Aorta (tissue), 1 donor: ENCODE measurements around a stretch of chr21.

DNA sequence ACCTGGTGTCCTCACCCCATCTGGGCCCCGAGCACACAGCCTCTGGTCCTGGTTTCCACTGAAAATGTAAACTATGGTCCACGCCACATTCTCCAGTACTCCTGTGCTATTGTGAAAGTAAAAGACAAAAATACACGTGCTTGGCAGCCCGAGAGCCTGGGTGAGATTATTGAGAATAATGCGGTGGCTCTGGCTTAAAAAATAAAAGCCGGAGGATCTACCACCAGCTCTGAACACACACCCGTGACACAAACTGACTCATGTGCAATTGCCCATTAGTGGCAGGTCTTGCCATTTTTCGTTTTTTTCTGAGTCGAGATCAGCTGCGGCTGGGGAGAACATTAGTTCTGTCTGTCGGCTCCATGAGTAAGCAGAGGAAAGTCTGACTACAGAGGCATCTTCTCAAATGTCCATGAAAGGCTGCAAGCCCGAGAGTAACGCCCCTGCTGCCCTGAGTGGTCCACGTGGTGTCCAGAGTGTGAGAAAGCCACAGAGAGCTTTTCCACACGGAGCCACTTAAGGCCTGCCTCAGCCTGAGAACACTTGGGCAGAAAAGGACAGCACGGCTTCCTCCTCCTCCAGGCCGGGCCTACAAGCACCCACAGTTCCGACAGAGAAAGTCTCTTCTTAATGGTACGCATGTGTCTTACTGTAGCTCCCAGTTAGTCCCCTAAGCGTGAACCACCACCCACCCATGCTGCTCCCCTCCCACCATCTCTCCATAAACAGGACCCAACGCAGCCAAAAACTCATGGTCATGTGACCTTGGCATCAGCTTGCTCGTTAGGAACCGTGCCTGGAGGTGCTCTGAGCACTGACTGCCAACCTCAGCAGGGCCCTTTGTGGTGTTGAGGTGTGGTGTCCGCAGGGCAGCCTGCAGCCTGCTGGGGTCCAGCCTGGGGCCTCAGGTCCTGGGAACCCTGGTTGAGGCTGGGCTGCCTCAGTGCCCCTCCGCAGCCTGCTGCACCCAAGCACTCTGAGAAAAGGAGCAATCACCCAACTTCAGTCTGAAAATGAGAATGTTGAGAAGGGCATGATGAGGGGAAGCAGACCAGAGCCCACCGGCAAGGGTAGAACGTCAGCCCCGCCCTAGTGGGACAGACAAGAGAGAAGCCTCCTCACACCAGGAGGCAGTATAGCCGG, 5.4 kb upstream of the COL6A2 start:
- PRO-cap: bidirectional peak, plus-strand start at position 545 of the sequence, minus-strand start at position 384 of the sequence

- PRO-cap: no peak
These were observed 64.5 kb upstream of the DIP2A start for GRCh38 chr21:46393904-46394847.

DNA sequence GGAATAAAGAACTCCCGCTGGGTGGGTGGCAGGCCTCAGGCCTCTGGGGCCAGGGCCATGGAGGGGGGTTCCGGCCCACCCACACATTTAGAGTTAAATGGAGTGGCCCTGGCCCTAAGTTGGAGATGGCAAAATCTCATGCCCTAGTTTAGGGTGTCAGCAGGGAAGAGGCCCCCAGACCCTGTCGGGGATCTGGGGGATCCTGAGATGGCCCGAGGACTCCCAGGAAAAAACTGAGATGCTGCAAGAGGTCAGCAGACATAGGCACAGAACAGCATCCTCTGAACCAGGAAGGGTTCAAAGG, 42.9 kb downstream of the S100B start:
- PRO-cap: no peak

GRCh38 chr21:46621246-46622168, 14.0 kb upstream of the PRMT2 start:
- PRO-cap: no peak

DNA sequence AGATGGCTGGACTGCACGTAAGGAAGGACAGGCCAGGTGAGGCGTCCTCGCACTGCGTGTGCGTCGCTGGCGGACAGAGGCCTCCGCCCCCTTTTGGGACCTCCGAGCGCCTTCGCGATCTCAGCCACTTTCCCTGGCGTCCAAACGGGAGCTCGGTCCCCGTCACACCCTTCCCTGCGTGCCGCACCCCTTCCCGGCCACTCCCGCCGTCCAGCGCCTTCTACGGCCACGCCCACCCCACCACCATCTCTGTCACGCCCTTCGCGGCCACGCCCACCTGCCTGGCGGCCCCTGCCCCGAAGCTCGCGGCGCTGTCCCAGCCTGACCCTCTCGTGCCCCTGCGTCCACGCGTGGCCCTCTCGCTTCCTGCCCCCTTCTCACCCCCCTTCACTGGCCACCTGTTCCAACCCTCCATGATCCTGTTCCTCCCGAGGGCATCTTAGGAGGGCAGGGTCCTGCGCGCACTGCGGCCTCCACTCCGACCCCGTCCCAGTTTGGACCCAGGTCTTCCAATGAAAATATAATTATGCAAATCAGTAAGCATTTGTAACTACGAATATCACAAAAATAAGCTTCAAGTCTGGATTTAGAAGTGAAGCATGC, 414 bp downstream of the PRMT2 start:
- PRO-cap: bidirectional peak, plus-strand start at position 322 of the sequence, minus-strand start at position 212 of the sequence

GRCh38 chr21:46699184-46699530, 63.7 kb downstream of the PRMT2 start:
- PRO-cap: no peak